Right common carotid artery plus branches (tissue), 1 donor: ENCODE data around the gene SYNGR2.

DNA sequence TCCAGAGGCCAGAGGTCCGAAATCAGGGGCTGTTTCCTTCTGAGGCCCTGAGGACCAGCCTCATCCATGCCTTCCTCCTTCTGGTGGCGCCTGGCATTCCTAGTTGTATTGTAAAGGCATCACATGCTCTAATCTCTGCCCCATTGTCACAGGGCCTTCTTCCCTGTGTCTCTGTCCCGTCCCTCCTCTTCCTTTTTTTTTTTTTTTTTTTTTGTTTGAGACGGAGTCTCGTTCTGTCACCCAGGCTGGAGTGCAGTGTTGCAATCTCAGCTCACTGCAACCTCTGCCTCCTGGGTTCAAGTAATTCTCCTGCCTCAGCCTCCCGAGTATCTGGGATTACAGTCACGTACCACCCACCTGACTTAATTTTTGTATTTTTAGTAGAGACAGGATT is 212.3 kb downstream of the SEPTIN9 start:
- PRO-cap: no peak

DNA sequence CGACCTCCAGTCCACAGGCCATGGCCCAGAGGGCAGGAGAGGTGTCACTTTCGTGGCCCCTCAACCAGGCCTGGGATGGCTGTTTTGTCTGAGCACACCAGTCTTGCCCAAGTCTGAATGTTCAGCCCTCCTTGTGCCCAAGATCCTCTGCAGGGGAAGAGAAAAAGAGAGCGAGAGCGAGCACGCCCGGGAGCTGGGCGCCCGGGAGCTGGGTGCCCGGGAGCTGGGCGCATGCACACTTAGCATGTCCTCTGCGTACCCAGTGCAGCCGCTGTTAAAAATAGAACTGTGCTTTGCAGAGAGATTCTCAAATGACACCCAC is 273.8 kb downstream of the SEPTIN9 start:
- PRO-cap: no peak

- PRO-cap: no peak
Measured at GRCh38 chr17:77572014-77572691, 290.9 kb downstream of the SEPTIN9 start.

DNA sequence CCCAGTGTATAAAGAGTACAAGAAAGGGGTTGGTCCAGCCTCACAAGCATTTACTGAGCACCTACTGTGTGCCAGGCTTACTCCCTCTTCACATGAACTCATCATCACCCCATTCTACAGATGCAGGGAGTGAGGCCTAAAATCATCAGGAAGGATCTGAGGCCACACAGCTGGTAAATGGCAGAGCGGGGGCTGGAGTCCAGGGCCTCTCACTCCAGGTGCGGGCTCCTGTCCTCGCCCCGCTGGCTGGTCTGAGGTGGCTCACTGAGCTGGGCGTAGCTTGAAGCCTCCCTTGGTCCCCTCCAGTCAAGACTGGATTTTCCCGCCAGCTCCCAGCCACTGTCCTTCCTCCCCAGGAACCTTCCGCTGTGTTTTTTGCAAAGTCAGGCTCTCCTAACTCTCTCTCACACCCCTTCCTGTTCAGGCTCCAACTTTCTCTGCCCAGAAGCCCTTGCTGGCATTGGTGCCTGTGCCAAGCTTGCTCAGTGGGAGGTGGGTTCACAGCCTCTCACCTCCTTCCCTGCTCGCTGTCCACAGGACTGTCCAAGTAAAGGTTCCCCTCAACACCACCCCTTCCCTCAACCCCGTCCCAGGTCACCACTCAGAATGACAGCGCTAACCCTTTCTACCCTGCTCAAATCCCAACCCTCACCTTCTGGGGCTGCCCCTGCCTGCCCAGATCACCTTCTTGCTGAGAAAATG is 319.7 kb downstream of the SEPTIN9 start:
- PRO-cap: no peak

GRCh38 chr17:77881439-77881964 is 77.0 kb upstream of the TNRC6C start:
- PRO-cap: no peak

DNA sequence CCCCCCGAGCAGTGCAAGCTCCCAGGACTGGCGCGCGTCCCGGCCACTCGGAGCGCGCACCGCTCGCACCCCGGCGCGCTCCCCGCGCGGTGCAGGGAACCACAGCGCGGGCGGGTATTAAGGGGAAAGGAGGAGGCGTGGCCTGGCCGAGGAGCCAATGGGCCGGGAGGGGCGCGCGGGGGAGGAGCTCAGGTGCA is 253 bp upstream of the TNRC6C start:
- PRO-cap: bidirectional peak, plus-strand start outside the sequence, minus-strand start at position 91 of the sequence

- PRO-cap: no peak
Measured at GRCh38 chr17:78131466-78131875, 900 bp downstream of the TMC8 start.

DNA sequence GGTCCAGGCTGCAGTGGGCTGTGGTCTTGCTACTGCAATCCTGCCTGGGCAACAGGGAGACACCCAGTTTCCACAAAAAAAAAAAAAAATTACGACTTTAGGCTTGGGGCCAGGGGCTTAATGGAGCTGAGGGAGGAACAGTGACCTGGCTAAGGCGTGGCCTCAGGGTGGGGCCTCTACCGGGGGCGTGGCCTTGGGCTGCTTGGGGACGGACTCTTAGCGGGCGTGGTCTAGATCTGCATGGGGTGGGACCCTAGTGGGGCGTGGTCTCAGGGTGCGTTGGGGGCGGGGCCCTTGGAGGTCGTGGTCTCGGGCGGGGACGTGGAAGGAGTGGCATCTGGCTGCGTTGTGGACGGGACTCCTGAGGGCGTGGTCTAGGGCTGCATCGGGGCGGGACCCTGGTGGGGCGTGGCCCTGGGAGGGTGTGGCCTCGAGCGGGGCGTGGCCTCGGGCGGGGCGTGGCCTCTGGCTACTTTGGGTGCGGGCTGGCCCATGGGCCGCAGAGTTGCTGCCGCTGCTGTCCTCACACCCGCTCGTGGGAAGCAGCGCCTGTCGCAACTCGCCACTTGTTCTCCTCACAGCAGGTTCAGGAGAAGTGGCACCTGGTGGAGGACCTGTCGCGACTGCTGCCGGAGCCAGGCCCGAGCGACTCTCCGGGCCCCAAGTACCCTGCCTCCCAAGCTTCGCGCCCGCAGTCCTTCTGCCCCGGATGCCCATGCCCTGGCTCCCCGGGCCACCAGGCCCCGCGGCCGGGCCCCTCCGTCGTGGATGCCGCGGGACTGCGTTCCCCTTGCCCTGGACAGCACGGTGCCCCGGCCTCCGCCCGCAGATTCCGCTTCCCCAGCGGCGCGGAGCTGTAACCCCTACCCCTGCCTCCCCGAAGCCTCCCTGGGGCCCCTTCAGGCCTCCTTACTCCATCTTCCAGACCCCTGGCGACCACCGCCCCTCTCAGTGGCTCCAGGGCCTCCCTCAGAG is 5.6 kb upstream of the C17orf99 start:
- PRO-cap: unidirectional peak, plus-strand start at position 502 of the sequence

- PRO-cap: bidirectional peak, plus-strand start at chr17:78168581, minus-strand start at chr17:78168479; unidirectional peak, minus-strand start at chr17:78168992
Measured at GRCh38 chr17:78168134-78169370, at the start of gene SYNGR2. TSS of gene SYNGR2 (plus strand) at chr17:78168581.

DNA sequence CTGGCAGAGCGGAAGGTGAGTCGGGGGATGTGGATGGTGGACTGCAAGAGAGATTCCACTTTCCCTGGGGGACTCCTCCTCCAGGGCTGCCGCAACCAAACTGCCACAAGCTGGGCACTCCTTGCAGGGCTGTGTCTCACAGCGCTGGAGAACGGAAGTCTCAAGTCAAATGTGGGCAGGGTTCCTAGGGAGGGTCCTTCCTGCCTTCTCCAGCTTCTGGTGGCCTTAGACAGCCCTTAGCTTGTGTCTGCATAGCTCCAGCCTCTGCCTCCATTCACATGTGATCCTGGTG is 11.4 kb upstream of the BIRC5 start:
- PRO-cap: no peak

- PRO-cap: no peak
Measured at GRCh38 chr17:78256350-78257221, 25.2 kb downstream of the TMEM235 start.

- PRO-cap: no peak
Measured at GRCh38 chr17:78258592-78259179, 27.3 kb downstream of the TMEM235 start.

DNA sequence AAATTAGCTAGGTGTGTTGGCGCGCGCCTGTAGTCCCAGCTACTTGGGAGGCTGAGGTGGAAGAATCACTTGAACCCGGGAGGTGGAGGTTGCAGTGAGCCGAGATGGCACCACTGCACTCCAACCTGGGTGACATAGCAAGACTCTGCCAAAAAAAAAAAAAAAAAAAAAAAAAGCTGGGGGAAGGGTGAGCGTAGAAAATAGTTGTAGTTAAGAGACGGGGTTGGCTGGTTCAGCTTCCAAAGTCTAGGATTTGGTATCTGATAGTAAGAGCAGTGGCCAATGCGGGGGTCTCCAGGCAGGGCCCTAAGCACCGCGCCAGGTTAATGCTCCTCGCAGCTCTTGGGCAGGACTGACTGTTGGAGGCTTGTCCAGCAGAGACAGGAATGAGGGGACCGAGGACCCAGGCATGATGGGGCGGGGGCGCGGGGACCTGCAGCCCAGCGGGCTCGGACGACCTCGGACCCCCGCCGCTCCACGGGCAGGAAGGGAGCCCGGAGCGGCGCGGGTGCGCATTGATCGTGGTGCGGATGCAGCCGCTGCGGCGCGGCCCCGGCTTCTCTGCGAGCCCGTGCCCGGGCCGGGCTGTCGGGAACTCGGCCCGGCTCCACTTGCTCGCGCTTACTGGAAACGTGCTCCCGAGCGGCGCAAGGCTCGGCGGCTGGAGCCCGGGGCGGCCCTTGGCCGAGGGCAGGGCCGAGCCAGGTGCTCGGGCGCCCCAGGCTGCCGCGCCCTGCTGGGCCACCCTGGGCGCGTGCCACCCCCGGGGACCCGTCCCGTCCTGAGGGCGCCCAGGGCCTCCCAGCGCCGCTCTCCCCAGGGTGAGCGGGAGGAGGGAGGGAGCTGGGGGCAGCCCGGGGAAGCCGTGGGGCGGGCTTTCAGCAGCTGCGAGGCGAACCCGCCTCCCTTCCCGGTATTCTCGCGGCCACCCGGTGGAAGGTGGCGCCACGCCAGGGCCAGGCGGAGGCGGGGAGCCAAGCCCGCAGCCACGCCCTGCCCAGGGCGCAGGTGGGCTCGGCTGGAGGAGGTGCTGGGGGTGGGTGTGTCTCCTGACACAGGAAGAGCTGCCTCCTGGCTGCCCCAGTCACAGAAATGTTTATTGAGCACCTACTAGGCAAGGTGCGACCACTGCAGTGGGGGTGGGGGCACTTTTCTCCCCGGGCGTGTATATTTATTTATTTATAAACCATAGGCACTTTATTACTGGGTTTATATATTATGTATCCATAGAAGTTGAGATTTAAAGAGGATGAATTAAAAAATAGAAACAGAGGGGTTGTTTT is 46.0 kb downstream of the SOCS3 start:
- PRO-cap: unidirectional peak, minus-strand start at position 783 of the sequence; unidirectional peak, minus-strand start at position 815 of the sequence

DNA sequence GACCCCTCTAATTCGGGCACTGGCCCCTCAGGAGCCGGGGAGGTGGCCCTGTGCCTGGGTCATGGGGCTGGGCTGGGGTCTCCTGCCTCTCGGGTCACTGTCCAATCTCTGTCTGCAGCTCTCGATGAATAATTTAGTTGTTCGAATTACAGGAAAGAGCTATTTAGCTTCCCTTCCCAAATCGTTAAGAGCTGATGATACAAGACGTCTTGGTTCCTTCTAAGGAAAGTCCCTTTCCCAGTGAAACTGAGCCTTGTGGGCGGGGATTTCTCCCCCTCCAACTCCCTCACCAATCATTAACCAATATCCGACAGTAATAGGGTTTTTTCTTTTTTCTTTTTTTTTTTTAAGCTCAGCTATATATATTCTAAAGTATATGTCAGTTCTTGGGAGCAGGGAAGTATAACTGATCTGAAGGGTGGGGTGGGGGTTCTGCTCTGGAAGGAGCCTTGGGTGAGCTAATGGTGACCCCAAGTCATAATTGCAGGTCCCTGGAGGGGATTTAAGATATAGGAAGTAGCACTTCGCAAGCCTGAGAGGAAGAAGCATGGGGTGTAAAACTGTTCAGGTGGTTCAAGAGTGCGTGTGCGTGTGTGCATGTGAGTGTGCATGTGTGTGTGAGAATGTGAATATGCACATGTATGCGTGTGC is 43.0 kb downstream of the SOCS3 start:
- PRO-cap: no peak

GRCh38 chr17:78325114-78325766 is 34.6 kb downstream of the SOCS3 start:
- PRO-cap: no peak

- PRO-cap: bidirectional peak, plus-strand start at chr17:78342116, minus-strand start at chr17:78341927
Measured at GRCh38 chr17:78341328-78342023, 18.4 kb downstream of the SOCS3 start.

DNA sequence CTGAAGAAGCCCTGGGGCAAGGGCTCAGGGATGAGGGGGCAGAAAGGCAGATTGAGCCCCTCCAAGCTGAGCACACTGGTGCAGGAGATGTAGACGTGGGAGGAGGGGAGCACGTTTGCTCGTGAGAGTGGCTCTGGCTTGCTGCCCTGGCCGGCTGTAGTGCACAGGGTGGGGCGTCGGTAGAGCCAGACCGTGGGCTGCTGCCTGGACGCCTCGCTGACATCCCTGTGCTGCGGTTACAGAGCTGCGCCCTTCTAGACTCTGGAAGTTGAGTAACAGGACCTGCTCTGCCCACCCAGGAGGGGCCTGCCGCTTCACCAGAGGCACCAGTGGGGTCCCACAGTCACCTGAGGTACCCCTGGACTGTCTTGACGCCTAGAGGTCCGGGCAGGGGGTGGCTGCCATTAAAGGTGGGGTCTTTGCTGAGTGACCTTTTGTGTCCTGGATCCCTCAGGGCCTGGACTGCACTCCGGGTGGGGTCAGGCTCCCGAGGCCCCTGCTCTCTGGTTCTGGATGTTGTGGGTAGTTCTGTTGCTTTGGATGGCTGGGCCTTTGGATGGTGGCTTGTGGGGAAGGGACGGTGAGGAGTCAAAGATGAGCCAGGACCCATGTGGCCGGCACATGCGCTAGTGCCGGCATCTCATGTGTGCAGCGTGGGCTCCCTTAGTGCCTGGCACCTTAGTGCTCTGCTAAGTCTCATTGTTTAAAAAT is 41.7 kb downstream of the PGS1 start:
- PRO-cap: no peak

- PRO-cap: no peak
Measured at GRCh38 chr17:78421692-78422627, 43.5 kb downstream of the PGS1 start.

DNA sequence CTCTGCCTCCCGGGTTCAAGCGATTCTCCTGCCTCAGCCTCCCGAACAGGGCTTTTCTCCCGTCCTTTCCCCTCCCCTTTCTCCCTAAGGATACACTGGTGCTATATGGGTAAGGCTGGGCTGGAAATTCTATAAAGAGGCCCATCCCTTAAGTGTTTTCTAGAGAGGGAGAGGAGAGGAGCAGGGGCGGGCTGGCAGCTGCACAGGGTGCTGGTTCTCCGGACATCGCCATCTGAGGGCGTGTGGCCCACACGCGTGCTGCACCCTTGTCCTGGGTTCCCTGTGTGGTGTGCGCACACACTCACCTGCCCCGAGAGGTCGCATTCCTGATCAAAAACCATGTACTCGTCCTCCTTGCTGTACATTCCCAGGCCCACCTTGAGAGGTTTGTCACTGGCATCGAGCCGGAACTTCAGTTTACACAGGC is 72.2 kb downstream of the DNAH17 start:
- PRO-cap: no peak

DNA sequence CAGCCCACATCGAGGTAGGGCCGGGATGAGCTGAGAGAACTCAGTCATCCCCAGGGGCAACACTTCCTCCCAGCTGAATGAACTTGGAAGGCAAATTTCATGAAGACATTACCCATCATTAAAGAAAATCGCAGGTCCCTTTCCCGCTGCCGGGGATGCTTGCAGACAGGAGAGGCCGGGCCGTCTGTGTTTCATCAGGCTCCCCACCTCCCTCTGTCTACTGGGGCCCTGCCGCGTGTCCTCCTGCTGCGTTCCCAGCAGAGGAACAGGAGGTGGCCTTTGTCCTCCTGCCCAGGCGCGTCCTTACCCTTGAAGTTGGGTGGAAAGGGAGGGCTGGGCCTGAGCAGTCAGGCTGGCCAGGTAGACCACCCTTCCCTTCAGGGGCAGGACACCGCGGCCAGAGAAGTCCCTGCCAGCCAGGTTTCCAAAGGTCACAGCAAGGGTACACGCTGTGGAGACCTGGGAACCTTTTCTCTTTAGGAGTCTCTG is 11.4 kb upstream of the DNAH17 start:
- PRO-cap: no peak